Measurements from ENCODE around the genes MCM6 and NXPH2.

DNA sequence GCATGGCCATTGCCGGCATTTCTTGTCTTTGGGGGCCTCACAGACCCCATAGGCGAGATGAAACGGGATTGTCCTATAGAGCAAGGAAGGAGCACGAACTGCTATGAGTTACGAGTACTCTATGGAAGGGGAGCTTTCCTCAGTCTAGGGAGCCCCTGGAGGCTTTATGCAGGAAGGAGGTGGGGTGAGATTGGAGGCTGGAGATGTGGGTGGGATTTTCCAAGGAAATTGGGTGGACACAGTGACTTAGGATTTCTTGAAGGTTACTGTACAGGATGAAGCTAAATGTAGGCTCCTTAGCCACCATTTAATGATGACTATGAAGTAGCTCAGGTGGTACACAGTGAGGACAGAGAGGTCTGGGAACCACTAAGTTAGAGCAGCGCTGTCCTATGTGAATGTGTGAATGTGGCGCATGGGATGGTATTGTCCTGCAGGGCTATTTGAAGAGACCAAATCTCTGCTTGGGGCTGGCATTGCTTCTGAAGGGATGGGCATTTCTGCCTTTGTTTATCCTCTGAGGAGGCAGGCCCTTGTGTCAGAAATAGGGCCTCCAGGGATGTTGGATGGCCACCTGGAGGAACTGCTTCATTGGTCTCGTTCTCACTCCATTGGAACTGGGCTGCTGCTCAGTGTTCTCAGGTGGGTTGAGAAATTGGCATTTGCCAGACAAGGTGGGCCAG, 5.4 kb upstream of the MGAT5 start:
- PRO-cap, result no peak

GRCh38 chr2:134280155-134280595, 26.3 kb downstream of the MGAT5 start:
- PRO-cap, result no peak

DNA sequence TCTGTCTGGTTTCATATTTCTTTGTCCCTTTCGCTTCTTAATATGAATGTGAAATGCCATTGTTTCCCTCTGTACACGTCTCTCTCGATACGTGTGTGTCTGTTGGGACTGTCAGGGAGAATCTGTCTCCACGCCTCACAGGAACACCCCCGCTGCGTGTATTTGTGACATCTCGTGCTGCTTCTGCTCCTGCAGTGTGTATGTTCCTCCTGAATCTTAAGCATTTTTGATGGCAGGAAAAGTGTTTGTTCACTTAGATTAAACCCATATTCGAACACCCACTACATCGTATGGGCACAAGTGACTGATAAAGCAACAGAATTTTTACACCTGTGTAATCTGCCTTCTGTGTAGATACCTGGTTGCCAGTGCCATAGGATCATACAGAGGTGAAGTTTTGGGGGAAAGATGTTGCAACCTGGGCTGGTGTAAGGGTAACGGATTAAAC, 59.2 kb downstream of the MGAT5 start:
- PRO-cap, result no peak

DNA sequence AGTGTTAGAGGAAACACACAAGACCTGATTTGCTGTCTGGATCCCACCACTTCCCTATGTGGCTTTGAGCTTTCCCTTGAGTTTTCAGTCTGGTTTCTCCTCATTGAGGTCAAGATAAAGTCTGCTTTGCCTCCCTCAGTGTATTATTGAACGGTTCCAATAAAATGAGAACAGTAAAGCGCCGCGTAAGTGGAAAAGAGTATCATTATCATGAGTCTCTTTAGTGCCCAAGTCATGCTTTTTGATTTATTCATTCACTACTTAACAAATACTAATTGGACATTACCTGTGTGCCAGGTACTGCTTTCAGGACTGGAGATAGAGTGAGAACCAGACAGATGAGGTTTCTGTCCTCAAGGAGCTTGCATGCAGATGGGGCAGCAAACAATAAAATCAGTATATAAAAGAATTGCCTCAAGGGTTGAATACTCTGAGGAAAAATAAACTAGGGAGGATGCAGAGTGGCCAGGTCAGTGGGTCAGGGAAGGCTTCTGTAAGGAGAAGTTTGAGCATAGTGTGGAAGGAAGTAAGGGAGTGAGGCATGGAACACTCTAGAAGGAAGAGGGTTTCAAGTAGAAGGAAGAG, 74.6 kb downstream of the MGAT5 start:
- PRO-cap, result no peak

- PRO-cap, result no peak
Observed at GRCh38 chr2:134412447-134413253, 158.8 kb downstream of the MGAT5 start.

DNA sequence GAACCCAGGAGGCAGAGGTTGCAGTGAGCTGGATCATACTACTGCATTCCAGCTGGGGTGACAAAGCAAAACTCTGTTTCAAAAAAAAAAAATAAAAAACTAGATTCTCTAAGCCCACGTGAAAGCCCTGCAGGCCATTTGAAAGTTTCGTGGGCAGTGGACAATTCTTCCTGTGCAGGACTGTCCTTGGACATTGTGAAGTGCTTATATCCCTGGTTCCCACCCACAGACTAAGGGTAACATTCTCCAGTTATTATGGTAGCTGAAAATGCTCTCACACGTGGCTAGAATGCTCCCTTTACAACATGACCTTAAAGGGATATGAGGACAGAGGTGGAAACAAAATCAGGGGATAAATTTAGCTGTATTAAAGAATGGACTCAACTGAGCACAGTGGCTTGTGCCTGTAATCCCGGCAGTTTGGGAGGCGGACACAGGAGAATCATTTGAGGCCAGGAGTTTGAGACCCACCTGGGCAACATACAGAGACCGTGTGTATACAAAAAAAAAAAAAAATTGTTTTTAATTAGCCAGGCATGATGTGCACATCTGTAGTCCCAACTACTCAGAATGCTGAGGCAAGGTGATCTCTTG, 167.7 kb downstream of the MGAT5 start:
- PRO-cap, result no peak

DNA sequence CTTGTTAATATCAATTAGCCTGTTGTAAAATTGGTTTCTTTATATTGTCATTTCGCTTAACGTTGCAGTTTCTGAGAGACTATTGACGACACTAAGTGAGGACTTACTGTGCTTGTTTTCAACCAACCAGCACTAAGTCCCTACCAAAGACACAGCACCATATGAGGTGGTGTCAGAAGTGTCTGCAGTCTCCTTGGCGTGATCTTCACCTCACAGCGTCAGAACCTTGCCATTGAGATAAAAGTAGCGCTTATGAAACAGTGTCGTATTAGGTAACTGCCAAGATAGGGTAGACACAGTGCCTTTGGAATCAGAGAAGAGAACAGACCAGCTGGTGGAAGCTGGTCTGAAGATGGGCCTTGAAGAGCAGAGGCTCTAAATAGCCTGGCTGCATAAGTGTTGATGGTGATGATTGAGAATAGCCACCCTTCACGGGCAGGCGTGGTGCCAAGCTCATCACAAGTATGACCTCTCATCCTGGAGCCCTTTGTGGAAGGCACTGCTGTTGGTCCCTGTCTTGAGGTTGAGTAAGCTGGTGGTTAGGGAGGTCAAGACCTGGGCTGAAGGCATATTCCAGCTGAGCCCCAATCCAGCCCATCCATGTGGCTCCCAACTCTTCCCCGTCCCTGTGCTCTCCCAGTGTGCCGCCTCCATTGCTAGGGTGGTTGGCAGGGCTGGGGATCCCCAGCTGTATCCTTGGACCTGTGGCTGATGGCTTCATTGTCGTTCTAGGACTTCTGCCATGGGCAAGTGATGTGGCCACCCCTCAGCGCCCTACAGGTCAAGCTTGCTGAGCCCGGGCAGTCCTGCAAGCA, 187.4 kb downstream of the MGAT5 start:
- PRO-cap, result no peak

- PRO-cap, result no peak
Observed at GRCh38 chr2:134678139-134678517, 40.7 kb downstream of the TMEM163 start.

DNA sequence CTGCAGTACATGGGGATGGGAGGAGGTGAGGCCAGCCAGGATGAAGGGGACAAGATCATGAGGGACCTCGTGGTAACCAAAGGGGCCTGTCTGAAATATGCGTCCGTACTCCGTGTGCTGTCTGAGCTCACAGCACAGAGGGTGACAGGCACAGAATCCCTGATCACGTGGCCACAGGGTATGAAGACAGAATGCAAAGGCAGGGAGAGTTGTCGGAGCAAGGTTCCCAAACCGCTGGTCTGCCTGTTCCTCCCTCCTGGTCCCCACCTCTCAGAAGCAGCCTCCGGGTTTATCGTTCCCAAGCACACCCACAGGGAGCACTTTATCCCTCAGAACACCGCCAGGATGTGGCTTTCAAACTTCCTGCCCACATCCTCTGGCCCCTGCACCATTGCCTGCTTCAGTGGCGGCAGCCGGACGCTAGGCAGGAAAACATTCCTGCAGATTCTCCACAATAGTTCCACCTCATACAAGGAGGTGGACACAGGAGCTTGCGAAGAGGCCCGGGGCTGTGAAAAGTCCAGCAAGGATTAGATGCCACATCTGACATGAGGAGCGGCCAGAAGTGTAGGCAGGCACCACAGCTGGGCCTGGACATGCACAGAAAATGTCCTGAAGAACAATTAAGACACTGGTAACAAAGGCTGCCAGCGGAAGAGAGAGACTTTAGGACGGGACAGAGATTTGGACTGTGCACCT, 11.9 kb downstream of the TMEM163 start:
- PRO-cap, result no peak

- PRO-cap, result no peak
Observed at GRCh38 chr2:134961120-134961976, 42.7 kb downstream of the CCNT2 start.

DNA sequence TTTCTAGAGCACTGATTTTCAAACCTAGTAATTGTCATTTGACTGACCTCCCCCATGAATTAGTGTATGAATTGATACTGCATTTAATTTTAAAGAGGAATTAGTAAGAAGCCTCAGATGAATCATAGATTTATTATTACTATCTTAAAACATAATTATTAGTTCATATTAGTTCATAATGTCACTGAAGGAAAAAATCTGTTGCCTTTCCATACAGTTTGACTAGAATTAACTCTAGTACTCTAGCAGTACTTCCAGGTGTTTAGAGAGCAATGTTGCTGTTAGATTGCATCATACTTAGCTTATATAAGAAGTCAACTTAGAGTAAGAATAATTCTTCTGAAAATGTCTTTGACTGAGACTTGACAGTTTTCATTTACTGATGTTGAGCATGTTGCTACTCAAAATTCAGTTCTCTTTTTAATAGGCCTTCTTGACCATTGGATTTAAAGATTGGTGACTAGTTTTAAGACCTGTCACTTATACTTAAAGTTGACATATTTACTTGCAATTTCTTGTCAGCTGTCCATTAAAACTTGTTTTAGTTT, 4.7 kb downstream of the RAB3GAP1 start:
- PRO-cap, result no peak

DNA sequence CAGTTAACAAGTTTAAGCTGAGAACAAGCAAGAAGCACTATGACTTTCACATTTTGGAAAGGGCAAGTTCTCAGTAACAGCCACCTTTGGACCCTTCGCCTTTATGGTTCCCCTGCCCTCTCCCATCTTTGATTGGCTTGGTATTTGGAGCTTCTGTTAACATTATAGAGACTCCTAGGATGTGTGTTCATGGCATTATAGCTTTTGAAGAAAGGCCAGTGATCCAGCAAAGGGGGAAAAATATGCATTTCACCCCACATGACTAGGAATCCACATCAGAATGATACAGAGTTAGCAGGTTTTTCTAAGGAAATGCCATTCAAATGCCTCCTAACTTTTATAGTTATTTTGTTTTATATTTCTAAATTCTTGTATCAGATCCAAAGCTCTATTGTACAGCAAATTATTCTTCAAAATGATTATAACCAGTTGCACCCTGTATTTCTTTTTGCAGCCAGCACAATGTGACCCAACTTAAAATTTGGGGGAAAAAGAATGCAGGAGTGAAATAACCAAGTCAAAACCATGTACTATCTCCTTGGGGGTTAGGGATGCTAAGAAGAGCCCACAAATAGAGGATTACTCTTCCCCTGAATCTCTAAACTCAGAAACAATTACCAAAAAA, 17.3 kb upstream of the UBXN4 start:
- PRO-cap, result no peak

DNA sequence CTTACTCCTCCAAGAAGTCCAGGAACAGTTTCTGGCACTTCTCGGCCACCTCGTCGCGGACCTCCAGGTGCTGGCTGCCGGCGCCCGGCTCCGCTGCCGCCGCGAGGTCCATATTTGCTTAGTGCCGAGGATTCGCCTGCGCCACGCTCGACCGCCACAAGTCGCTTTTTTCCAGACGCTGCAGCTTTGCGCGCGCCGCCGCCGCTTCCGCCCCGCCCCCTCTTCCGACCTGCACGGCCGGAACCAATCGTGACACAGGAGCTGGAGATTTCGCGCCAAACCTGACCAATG, at the start of gene MCM6:
MCM6 (minus strand) TSS at position 190 of the 291 bp plus-strand sequence.
- PRO-cap, result unidirectional peak, minus-strand start at position 171 of the sequence

DNA sequence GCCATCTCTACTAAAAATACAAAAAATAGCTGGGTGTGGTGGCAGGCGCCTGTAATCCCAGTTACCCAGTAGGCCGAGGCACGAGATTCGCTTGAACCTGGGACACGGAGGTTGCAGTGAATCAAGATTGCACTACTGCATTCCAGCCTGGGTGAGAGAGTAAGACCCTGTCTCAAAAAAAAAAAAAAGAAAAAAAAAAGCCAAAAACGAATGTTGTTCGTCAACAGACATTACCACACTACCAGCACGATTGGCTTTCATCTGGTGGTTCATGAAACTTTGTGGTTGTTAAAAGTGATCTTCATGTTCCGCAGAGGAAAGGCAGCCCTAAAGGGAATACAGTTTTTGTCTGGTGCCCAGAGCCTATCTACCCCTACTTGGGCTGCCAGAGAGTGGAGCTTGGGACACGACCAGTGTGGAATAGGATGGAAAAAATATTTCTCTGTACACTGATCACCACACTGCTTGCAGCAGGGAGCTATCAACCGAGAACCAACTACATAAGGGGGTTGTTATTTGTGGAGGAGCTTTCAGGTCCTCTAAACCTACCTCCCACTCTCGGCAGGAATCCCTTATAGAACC, 13.6 kb upstream of the CXCR4 start:
- PRO-cap, result bidirectional peak, plus-strand start at position 341 of the sequence, minus-strand start at position 161 of the sequence

GRCh38 chr2:136136715-136137372, 18.9 kb upstream of the CXCR4 start:
- PRO-cap, result no peak

DNA sequence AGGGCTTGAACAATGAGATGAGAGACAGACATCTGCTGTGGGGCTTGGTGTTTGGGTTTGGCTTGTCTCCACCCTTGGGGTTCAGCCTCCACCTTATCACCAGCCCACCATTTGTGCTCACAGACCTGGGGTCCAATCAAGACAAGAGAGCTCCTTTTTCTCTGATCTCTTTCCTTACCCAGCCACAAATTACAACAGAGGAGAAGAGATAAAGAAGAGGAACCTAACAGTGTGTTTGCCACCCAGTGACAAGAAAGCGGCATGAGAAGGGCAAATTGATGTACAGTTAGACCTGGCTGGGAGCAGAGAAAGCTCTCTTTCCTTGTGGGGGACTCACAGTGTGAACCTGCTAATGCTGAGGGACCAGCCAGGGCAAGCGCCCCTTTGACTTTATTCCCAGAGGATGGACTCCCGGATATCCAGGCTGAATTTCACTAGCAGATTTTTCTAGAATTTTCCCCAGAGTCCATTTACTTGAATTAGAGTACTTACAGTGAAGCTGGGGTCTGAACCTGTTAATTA, 204.6 kb upstream of the CXCR4 start:
- PRO-cap, result no peak

- PRO-cap, result no peak
Observed at GRCh38 chr2:136331274-136331647, 213.3 kb upstream of the CXCR4 start.

DNA sequence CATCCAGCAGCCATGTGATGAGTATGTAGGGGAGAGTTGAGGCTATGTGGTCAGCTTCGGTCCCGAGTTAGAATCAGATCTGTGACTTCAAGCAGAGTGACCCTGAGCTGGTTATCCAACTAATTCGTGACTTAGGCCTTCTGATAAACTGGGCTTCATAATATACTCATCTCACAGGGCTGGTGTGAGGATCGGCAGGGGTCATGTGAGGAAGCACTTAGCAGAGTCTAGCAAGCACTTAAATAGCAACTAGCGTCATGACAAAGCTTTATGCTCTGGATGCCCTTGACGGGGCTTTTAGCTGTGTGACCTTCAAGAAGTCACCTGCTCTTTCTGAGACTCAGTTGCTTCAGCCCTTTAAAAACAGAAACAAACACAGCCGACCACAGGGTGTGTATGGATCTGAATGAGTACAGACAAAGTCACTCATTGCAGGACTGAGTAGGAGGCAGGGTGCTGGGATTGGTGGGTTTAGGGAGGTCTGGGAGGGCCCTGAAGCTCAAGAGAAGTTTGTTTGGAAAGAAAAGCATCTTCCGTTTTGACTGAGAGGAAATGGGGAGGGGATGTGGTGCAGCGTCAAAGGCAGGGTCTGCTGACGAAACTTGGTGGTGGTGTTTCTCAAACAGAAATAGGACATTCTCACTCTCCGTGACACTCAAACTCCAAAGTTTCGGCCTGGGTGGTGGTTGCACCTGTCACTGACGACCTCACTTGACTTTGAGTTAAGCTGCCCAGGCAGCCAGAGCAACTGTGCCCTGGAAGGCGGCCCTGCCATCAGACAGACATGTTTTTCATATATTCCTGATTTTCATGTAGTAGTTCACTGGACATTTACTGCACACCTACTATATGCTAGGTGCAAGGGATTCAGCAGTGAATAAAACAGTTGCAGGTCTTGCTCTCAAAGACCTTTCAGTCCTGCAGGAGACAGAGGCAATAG, 264.2 kb upstream of the CXCR4 start:
- PRO-cap, result no peak

- PRO-cap, result no peak
Observed at GRCh38 chr2:137942244-137943242, 21.7 kb upstream of the HNMT start.

DNA sequence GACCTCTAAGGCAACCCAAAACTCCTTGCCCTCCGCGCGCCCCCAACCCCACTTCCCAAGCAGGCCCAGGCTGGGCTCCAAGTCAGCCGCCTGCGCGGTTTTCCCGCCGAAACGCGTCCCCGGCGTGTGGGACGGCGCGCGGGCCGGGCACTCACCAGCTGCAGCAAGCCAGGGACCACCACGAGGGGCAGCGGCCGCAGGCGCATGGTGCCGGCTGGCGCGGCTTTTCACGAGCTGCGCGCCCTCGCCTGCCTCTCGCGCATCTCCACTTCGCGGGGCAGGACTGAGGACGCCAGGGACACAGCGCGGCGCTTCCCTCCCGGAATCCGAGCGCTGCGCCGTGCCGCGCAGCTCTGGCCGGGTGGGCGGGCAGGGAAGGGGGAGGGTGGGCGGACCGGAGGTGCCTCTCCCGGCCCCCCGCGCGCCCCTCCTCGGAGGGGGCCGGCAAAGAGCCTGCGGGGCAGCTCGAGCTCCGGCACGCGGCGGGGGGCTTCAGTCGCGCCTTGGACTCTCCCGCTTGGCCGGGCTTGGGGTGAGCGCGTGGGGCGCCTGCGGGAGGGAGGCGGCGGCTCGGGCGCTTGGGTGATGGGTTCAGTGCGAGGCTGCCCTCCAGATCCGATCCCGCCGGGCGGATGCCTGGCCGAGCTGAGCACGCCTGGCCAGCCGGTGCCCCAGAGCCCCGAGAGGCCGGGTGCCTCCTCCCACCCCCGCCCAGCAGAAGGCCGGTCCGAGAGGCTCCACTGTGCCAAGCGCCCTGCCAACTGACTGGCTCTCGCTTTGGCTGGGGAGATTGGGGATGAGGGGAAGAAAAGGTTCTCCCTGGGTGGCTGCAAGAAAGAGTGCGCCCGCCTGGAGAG, at the start of gene NXPH2:
NXPH2 (minus strand) TSS at position 355 of the 857 bp plus-strand sequence.
- PRO-cap, result no peak

All from gallbladder (tissue), 1 donor.